Duodenum (tissue), 1 donor: Measurements from ENCODE around the gene ALDH9A1.

GRCh38 chr1:164720729-164721616 lies 162.0 kb downstream of the PBX1 start:
- PRO-cap: no peak

- PRO-cap: no peak
These were observed 277.6 kb downstream of the PBX1 start for GRCh38 chr1:164836456-164837109.

DNA sequence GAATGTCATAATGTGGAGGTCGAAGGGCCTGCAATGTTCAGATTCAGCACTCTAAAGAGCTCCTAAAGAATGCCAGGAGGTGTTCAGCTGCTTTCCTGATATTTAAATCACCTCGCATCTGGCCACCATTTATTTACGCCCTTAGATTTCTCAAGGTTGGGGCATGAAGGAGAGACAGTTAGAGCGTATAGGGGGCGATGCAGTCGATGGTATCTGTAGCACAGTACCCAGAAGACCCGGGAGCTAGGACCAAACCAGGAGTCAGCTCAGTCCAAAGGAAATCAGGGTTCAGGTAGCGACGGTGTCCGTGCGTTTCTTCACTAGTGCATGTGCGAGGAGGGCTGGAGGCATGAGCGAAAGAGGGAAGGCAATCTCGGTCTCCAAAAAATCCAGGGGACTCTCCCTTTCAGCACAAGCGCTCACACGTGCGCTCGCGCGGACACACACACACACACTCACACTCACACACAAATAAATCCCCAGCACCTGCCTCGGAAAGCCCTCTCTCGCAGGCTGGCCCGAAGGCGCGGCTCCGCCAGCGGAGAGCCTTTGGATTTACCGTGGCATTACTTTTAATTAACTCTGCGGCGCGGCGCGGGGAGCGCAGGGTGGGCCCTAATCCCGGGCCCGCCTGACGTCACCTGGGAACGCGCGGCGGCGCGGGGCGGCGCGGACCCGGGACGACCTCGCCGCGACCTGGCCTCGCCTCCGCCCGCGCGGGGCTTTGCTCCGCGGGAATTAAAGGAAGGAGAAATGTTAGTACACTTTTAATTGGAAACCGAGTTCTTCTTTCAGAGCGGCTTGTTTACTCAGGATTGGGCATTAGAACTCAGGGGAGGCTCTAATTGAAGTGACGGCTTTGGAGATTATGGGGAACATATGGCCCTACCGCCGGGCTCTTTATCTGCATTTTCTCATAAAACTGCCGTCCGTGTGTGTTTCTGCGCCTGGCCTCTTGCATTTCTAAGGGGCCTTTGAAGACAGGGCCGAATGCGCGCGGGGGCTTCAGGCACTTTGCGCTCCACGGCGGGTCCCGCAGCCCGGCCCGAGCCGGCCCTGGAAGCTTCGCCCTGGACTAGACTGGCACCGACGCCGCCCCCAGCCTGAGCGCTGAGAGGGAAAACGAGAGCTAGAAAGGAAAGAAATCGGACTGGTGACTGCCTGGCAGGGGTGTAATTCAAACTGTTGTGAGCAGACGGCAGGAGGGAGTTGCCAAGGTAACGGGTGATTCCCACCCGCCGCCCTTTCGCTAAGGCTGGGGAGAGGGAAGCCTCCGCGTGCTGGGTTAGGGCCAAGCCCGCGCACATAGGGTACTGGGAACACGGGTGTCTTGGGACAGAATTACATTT lies 121.1 kb downstream of the LMX1A start:
- PRO-cap: no peak

- PRO-cap: bidirectional peak, plus-strand start at chr1:165598373, minus-strand start at chr1:165598264
These were observed 32.8 kb upstream of the MGST3 start for GRCh38 chr1:165597682-165599131.

DNA sequence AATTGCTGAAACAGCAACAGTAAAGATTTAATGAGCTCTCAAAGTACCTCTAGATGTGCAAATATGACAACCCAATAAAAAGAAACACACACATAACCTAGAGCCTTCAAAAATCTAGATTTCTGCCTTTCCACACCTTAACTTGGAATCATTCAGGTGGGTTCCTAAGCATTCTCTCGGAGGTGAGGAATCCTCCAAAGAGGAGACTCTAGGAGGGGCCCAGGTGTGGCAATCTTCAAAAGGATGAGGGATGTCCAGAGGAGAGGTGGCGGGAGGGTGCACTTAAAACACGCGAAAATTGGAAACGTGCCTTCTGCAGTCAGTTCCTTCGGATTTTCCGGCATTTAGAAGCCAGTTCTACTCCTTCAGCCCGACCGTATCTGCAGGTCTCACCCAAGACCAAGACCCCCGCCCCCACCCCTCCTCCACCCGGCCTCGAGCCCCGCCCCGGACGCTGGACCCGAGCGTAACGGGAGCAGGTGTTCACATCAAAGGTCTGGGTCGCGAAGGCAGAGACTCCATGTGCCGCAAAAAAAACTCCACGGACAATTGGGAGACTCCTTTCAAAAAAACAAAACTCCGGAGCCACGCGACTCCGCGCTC lies 896 bp upstream of the MGST3 start:
- PRO-cap: no peak

GRCh38 chr1:165631341-165632434 lies 654 bp downstream of the MGST3 start:
- PRO-cap: bidirectional peak, plus-strand start at chr1:165632151, minus-strand start at chr1:165632054; bidirectional peak, plus-strand start at chr1:165632325, minus-strand start at chr1:165632270

GRCh38 chr1:165632435-165632873 lies 1.4 kb downstream of the MGST3 start:
- PRO-cap: no peak

DNA sequence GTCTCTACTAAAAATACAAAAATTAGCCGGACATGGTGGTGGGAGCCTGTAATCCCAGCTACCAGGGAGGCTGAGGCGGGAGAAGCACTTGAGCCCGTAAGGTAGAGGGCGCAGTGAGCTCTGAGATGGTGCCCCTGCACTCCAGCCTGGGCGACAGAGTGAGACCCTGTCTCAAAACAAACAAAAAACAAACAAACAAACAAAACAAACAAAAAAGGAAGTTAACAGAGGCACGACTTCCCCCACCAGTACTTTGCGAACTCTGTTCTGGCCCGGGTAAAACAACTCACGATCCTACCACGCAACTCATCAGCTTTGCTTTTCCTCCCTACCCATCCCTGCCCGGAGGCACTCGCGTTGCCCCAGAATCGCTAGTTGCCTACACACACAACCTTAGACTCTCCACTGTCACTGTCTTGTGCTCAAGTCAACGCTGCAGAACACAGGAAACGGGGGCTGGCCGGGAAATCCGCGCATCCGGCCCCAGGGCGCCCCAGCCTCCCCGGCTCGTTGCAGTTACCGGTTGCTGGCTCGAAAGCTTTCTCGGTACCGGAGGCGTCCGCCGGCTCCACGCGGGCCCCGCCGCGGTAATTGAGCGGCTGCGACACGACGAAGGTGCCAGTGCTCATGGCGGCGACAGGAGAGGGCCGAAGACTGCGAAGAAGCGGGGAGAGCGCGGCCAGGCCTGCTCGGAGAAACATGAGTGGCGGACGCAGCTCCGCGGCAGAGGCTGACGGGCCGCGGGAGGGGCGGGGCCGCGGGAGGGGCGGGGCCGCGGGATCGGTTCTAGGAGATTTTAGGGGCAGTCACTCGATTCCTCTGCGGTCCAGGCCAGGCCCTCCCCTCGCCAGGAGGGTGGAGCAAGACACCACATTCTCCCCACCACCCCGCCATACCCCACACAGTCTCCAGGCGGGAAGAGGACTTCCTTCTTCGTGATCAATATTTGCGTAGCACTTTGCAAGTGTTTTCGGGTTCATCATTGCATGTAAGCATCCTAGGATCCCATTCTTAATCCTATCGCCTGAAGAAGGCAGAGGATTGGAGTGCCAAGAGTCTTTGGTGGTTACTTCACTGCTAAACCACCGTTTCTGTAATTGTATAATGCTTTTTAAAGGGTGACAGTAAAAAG lies at the start of gene ALDH9A1:
ALDH9A1 (minus strand) TSS at position 705 of the 1,132 bp plus-strand sequence.
- PRO-cap: unidirectional peak, plus-strand start at position 113 of the sequence; bidirectional peak, plus-strand start at position 904 of the sequence, minus-strand start at position 701 of the sequence

- PRO-cap: no peak
These were observed 306 bp upstream of the UCK2 start for GRCh38 chr1:165827199-165827416.

- PRO-cap: no peak
These were observed 2.0 kb downstream of the UCK2 start for GRCh38 chr1:165829361-165829952.

DNA sequence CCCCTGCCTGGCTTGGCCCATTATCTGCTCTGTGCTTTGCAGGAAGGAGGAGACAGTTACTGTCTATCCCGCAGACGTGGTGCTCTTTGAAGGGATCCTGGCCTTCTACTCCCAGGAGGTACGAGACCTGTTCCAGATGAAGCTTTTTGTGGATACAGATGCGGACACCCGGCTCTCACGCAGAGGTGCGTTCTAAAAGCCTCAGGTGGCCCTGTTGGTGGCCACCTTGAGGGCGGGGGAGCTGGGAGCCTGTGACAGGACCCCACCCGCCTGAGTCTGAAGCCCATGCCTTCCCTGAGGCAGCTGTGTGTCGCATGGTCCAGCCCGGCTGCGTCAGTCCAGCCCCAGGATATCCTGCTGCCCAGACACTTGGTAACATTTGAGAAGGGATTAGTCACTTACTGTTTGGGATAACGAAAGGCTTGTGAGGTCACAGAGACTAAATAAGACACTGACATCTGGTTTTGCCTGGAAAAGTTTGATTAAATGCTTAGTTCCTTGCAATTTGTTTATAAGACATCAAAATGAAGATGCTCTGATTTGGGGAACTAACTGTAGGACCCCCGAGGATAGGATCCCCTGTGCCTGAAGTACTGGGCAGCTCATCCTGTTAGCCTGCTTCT lies 68.8 kb downstream of the UCK2 start:
- PRO-cap: no peak

DNA sequence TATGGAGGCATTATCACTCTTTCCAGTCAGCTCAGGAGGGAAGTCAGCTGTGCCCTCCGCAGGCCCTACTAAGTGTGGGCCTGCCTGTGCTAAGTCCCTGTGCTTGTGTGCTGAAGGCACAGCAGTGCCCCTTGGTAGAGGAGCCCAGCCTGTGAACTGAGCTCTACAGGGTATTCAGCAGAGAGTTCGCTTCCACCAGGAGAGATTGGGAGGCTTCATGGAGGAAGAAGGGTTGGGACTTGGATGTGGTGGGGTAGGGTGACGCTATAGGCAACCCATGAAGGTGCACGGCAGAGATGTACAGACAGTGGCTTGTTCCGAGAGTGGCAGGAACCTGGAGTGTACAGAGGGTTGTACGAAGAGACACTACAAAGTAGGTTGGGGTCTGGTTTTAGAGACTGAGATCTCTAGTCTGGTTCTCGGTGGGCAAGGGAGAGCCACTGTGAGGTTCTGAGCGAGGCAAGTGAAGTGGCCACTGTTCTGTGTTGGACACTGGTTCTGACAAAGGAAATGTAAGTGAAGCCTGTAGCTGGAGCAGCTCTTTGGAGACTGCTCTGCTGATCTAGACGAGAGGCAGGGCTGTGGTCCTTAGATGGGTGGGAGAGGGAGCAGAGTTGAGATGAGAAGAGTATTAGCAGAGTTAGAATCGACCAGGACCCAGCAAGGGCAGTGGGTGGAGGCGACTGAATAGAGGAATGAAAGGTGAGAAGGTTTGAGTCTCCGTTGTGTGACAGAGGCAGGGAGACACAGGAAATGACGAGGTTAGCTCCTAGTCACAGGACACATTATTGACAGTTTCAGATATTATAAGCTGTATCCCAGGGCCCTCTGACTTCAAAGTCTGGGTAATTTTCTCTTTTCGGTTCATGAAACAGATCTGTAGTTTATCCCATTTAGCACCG lies 69.6 kb downstream of the UCK2 start:
- PRO-cap: no peak

DNA sequence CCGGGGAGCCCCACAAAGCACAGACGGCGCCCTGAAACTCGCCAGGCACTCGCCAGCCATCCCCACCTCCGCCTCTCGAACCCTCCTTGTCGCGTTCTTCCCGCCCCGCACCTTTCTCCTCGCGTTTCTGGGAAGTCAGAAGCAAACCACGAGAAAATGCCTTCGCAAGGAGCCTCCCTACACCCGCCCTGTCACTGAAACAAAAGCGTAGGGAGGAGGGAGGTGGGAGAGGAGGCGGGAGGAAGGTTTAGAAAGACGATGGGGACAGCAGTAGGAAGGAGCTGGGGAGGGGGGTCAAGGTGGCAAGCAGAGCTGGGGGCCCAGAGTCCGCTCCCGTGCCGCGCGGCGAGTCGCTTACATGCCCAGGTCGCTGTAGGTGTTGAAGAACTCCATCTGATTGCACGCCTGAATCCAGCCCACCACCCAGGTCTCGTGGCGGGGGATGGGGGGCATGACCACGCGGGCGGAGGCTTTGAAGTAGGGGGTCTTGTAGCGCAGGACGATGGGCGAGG lies 1.1 kb downstream of the FAM78B start:
- PRO-cap: no peak

- PRO-cap: no peak
These were observed 749 bp downstream of the POGK start for GRCh38 chr1:166840094-166840354.

- PRO-cap: no peak
These were observed 27.8 kb downstream of the ILDR2 start for GRCh38 chr1:166947438-166948109.

DNA sequence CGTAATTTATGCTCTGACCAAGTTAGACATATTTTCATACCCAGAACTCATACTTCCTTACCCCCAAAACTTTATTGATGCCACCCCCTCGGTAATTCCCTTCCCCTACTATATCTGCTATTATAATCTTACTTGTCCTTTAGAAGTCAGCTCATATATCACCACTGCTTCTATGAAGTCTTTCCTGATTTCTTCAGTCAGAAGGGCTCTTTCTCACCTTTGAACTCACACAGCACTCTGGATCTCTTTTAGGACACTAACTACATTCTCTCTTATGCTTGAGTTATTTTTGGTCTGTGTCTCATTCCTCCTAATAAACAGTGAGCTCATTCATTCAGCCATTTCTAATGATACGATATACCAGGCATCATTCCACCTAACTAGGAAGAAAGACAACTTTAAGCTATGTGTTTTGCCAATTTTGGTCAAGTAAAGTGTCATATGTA lies 1.3 kb upstream of the STYXL2 start:
- PRO-cap: no peak

DNA sequence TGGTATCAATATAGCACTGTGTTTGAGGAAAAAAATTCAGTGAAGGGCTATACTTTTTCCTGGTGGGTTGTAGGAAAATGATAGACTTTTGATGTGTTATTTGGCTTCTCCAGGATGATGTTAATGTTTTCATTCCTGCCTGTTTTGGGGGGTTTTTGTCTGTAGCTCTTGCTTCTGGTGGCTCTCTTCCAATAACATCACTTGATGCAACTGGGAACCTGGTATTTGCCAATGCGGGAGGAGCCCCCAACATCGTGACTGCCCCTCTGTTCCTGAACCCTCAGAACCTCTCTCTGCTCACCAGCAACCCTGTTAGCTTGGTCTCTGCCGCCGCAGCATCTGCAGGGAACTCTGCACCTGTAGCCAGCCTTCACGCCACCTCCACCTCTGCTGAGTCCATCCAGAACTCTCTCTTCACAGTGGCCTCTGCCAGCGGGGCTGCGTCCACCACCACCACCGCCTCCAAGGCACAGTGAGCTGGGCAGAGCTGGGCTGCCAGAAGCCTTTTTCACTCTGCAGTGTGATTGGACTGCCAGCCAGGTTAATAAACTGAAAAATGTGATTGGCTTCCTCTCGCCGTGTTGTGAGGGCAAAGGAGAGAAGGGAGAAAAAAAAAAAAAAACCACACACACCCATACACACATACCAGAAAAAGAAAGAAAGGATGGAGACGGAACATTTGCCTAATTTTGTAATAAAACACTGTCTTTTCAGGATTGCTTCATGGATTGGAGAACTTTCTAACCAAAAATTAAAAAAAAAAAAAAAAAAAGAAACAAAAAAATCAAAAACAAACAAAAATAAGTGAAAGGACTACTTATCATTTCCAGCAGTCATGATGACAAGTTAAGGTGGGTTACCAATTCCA lies 102.8 kb downstream of the CD247 start:
- PRO-cap: no peak

DNA sequence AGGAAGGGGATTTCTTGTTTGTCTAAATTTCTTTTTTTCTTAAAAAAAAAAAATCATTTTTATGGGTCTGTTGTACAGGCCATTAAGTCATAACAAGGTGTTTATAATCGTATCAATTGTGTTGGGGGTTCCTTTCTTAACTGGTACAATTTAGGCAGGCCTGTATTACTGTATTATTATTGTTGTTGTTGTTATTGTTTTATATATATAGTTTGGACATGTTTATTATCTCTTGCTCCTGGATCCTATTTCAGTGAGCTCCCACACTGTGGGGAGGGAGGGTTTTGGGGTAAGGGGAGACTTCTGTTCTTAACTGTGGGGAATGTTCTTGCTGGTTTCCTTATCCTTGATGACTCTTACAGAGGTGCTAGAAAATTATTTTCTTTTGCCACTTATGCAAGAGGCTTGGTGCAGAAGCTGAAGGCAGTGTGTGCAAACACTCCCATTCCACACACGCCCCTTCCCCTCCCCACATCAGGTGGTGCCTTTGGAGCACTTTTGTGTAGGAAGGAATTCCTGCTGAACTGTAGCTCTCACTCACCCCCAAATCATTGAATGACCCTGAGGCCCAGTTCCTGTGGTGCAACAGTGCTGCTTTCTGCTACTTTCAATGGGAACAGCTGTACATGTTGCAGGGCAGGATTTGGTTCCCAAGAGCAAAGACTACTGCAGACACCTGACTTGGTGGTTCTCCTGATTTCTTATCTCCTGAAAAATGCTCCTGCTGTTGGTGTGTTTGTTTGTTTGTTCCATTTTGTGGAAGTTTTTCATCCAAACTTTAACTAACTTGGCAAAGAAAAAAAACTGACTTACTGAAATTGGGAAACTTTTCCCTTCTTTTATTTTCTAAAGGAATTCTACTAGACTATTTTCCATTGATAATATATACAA lies 101.9 kb downstream of the CD247 start:
- PRO-cap: no peak

DNA sequence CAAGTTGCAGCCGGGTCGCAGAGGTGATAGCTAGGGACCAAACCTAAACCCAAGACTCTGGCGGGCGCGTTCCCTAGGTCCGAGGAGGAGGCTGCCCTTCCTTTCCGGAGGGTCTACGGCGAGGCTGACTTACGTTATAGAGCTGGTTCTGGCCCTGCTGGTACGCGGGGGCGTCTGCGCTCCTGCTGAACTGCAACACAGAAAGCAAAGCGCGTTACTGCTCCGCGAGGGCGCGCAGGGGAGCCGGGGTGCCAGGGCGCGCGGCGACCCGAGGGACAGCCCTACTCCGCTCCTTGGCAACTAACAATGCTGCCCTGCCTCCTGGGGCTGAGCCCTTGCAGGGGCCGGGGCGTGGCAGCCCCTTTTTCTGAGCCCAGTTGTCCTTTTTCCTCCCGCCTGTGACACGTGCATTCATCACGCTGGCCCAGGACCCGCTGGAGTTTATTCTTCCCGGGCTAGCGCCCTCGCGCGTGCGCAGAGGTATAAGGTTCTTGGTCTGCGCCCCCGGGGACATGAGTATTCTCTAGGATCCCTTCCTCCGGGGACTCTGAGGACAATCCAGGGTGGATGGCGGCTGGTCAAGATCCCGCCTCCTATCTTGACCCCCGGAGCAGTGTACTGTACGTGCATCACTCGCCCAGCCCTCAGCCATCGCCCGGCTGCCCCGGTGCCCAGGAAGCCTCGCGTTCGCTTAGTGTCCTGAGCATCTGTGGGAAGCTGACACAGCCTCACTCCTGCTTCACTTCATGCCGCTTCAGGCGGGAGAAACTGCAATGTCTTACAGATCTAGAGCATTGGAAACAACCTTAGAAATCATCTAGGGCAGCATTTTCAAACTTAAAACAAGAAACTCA lies 78.9 kb downstream of the CD247 start:
- PRO-cap: no peak

DNA sequence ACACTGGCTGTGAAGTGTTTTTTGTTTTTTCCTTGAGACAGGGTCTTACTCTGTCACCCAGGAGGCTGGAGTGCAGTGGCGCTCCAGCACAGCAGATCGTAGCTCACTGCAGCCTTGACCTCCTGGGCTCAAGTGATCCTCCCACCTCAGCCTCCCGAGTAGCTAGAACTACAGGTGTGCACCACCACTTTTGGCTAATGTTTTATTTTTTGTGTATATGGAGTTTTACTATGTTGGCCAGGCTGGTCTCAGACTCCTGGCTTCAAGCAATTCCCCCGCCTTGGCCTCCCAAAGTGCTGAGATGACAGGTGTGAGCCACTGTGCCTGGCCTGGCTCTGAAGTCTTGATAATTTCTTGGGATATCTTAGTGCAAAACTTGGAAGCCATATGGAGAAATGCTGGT lies 40.8 kb downstream of the CD247 start:
- PRO-cap: no peak